SJCRH30 (cell line): ENCODE measurements around a stretch of chr10.

DNA sequence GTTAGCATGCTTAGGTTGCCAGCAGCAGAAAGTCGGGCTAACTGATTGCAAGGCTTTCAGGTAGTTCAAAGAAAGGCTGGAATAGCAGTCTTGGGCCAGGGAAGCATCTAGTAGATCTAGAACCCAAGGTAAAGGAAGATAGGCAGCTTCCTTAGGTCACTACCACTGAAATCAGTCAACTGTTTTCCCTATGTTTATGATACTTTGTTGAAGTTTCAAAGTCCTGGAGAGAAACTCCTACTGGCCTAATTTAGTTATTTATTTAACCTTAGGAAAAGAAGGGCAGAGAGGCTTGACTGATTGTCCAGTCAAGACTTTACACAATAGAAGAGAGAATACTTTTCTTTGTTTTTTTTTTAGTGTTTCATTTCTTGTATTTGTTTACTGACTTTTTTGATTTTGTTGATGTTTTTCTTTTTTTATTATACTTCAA, 139.0 kb upstream of the PHYHIPL start:
- RAMPAGE, long total RNA: no peak

- RAMPAGE, long total RNA: no peak
Measured at GRCh38 chr10:59847335-59847891, 58.9 kb downstream of the CCDC6 start.

DNA sequence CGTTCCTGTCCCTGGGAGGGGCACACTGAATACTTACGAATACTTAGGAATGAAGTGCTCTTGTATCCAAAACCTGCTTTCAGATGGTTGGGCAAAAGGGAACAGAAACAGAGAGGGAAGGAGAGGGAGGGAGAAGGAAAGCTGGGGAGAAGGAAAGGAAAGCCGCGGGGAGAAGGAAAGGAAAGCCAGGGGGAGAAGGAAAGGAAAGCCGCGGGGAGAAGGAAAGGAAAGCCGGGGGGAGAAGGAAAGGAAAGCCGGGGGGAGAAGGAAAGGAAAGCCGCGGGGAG, 24.6 kb downstream of the CCDC6 start:
- RAMPAGE, long total RNA: no peak

GRCh38 chr10:60305214-60306194, 84.2 kb downstream of the ANK3 start:
- RAMPAGE, long total RNA: no peak

- RAMPAGE, long total RNA: no peak
Measured at GRCh38 chr10:60357757-60358948, 31.5 kb downstream of the ANK3 start.

DNA sequence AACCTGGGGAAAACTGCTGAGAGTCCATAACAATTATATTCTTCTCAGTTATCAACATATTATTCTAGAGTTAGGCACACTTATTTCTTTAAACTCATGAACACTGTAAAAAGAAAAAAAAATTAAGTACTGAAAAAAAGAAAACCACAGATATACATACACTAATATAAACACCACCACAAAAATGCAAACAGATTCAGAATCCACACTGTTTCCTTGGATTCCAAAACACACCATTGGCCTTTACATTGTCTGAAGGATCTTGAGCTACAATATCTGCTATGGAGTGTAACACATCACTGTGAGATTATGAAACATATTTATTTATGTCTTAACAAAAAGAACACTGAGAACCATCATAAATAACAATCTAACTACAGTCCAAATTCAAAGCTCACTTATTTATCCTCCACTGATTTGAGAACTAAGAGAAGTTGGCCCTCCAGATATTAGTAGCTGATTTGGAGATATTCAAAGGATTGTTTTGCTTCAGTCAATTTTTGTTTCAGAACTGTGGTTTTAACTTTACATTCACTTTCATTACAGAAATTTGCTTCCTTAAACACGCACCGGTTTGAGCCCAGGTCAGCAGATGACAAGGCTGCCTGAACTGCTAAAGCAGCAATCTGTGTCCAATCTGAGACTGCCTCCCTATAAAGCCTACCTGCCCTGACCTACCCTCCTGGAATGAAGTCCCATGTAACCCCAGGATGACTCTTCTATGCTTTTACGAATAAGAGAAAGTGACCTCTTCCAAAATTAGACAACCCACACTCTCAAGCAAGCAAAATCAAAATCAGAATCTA, 47.0 kb upstream of the CDK1 start:
- RAMPAGE, long total RNA: no peak

GRCh38 chr10:60869655-60870885, 73.9 kb downstream of the RHOBTB1 start:
- RAMPAGE, long total RNA: no peak

- RAMPAGE, long total RNA: no peak
Measured at GRCh38 chr10:60944233-60944596, 230 bp upstream of the RHOBTB1 start.

DNA sequence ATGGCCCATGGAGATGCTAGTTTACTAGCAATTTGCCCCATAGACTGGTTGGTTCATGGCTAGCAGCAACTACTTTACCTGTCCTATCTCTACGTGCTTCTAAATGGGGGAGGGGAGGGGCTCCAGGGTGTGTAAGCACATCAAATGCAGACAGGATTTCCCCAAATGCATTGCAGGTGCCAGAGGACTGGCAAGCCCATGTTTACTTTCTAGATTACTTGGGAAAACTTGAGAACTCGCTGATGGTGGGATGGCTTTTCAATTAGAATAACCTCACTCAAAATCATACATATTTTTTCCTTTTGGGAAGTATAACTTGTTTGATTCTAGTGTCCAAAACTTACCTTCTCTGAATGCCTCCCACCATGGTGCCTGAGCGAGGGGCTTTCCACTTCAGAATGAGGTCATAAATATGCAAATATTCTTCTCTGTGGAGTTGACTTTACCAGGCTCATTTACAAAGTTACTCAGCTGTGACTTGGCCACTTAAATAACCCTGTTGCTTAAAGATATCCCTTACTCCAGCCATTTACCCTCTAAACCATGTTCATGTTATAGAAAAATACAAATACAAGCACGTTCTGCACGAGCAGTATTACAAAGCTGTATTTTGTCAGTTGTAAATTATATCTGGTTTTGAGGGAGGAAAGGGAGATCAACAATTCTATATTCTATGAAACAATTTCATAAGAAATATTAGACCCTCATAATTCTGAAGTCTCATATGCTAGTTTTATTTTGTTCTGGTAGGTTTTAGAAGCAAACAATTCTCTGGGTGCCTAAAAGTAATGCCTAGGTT, 191.4 kb upstream of the RHOBTB1 start:
- RAMPAGE, long total RNA: no peak

- RAMPAGE, long total RNA: no peak
Measured at GRCh38 chr10:61396910-61397480, 56.2 kb downstream of the TMEM26 start.

DNA sequence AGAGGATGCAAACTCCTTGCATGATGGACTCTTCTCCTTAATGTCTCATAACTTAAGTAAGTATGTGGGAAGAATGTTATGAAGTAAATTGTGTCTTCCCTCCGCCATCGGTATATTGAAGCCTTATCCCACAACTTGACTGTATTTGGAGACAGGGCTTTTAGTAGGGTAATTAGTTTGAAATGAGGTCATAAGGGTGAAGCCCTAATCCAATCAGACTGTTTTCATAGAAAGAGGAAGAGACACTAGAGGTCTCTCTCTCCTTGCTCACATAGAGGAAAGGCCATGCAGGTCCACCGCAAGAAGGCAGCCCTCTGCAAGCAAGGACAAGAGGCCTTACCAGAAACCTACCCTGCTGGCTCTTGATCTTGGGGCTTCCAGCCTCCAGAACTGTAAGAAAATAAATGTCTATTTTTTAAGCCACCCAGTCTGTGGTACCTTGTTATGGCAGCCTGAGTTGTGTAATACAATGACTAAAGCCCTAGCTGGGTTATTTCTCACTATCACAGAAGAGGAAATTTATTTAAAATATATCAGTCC, 12.7 kb upstream of the TMEM26 start:
- RAMPAGE, long total RNA: no peak

DNA sequence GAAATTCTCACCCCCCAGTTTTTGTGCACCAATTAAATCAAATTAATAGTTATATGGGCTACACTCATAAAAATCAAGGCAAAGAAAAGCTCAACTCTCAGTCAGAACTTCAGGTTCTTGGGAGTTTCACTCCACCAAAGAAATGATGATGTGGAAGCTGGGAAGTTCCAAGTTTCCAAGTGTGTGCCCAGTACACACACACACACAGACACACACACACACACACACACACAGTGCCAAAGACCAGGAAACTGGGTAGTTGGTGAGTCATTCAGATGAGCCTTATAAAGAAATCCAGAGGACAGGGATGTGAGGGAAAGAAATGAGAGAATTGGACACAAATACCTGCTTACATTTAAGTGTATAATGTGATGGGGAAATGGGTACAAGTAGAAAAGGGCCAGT, 94.8 kb downstream of the CABCOCO1 start:
- RAMPAGE, long total RNA: no peak

DNA sequence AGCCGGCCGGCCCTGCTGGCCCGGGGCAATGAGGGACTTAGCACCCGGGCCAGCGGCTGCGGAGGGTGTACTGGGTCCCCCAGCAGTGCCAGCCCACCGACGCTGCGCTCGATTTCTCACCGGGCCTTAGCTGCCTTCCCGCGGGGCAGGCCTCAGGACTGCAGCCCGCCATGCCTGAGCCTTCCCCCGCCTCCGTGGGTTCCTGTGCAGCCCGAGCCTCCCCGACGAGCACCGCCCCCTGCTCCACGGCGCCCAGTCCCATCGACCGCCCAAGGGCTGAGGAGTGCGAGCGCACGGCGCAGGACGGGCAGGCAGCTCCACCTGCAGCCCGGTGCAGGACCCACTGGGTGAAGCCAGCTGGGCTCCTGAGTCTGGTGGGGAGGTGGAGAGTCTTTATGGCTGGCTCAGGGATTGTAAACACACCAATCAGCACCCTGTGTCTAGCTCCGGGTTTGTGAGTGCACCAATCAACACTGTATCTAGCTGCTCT, 33.7 kb upstream of the ARID5B start:
- RAMPAGE, long total RNA: no peak

DNA sequence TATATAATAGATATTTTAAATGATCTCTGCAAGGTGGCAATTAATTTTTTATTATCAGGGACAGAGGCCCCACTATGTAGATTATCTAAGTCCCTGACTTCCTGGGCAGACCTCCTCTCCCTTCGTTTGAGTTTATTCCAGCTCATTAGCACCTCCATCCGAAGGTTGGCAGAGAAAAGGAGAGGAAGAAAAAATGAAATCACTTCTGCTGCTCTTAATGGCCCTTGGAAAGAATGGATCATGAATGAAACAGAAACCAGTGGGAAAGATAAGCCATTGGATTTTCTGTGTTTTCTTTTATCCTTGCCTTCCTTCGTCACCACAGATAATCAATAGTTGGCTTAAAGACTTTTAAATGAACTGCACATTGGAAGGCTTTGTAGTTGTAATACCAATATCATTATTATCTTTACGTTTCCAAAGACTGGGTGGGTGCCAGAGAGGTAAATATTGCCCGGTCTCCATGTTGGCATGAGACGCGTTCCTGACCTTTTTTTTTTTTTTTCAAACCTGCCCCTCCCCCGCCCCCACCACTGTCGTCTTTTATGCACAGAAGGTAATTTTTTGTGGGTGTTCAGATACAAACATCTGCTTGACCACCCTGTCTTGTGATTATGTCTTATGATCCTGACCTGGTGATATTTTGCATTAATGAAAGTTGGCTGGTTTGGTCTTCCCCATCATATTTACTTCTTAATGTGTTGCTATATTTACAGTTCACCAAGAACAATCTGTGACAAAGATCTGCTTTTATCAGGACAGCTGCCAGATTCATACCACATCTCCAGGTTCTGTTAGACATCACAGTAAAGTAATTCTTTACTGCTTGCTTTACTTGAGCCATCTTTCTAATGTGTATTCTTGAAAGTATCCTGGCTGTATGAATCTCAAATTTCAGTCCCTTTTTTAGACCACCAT, 116.9 kb downstream of the ARID5B start:
- RAMPAGE, long total RNA: no peak

GRCh38 chr10:62037080-62037658, 135.7 kb downstream of the ARID5B start:
- RAMPAGE, long total RNA: no peak

DNA sequence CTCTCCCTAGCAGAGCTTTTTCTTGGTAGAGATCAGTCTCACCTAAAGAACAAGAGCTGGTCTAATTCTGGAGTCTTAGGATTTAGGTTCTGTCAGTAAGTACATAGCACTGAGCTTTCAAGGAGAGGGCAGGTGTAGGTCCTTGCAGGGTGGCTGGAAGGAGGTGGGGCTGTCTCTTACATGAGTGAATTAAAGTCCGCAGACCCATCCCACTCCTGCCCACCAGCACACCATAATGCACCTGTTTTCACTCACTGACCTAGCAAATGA, 145.9 kb downstream of the ARID5B start:
- RAMPAGE, long total RNA: no peak

GRCh38 chr10:62047770-62048421, 146.4 kb downstream of the ARID5B start:
- RAMPAGE, long total RNA: no peak

DNA sequence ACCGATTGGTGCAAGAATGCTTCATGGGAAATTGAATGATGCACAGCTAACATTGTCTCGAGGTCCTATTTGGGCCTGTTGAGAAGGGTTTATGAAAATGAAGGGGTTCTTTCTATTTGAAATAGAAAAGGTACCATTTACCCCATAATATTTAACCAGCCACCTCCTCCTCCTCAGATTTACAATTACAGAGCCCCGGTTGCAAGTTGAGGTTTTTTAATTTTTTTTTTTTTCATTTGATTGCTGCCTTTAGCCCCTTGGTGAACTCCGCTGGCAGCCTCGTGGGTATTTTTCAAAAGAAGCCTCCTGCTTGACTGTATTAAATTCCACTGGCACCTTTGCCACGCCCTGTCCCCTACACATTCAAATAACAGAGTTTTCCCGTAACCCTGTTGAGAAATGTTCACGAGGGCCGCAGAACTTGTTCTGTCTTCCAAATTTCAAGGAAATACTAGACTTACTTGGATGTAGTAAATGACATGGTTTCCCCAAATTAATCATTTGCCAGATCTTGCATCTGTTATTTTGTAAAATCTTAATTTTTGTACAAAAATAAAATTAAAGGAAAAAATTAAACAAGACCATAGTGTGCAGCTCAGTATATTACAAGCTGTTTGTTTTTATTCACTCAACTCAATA, 166.9 kb downstream of the ARID5B start:
- RAMPAGE, long total RNA: no peak

- RAMPAGE, long total RNA: no peak
Measured at GRCh38 chr10:62079874-62080725, 178.6 kb downstream of the ARID5B start.

- RAMPAGE, long total RNA: no peak
Measured at GRCh38 chr10:62093653-62094391, 174.8 kb downstream of the RTKN2 start.